ENCODE measurements around a stretch of chr15.

GRCh38 chr15:59260117-59260601 lies 53.5 kb downstream of the LDHAL6B start:
- RRBS, result no CpG with 5 or more reads among the region's 6 CpGs

DNA sequence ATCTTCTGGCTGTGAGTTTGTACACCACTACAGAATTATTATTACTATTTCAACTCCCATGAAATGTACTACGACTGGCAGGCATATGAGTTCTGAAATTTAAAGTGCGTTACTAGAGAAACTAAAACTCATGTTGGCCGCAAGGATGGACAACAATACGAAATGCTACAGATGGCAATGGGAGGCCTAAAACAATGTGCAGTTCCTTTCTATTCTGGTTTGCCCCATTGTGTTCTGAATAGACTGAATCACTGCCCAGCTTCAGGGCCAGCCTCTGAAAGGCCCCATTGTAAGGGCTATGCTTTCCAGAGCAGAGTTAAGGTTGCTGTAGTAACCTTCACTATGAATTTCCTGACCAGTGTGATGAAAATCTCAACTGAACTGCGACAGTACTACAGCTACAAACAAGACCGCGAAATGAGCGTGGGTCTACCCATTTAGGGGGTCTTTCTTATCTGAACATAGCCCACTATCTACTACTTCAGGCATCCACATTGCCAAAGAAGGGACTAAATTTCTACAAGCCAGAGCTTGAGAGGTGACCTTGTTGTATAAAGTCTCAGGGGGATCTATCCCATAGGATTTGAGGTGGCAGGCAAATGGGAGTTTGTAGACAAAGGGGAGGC lies 80.2 kb downstream of the MYO1E start:
- RRBS, result no CpG with 5 or more reads among the region's 8 CpGs

DNA sequence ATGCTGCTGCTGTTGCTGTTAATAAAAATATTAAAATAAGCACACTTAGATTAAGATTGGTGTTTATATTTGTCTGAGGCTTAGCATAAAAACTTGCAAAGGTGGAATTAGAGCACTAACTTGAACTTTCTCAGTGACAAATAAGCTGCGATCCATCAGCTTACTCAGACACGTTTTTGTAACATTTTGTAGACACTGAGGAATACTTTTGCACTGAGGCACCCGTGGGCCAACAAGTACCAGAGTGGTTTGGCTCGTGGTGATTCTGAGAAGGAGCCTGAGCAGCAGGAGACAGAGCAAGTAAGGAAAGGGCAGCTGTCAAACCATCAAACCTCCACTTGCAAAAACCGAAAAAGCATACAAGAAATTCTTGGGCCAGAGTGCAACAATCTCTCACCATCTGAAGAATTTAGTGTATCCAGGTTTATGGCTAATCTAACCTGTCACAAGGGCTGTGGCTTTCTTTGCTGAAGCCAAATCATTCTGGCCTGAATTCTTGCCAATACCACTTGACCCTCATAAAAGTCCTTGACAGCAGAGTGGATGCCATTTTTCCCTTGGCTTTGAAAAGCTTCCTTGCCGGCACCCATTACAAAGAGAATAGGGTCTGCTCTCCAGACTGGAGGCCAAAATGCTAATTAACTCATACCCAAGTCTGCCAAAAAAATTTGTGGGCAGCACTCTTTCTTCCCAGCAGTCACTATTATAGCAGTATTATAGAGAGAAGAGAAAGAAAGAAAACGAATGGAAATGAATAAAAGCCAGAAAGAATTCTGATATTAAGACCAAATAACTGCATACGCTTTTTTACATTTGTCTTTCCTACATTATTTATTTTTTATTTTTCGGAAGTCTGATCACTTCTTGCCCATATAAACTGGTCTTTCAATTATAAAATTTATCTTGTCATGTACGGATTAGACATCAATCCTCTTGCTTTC lies 56.6 kb downstream of the MYO1E start:
- RRBS, result no CpG with 5 or more reads among the region's 10 CpGs

GRCh38 chr15:59343661-59344352 lies 28.9 kb downstream of the MYO1E start:
- RRBS, result no CpG with 5 or more reads among the region's 6 CpGs

DNA sequence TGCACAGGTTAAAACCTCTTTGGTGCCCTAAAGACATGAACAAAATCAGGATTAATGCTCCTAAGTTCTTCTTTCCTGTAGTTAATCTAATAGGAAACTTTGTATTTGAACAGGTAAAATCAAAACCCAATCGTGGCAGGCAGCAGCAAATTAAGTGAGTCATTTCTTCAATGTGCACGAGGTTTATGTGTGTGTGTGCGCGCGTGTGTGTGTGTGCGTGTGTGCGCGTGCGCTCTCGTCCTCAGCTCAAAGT lies 851 bp downstream of the FAM81A start:
- RRBS, result no CpG with 5 or more reads among the region's 10 CpGs

GRCh38 chr15:59456009-59456547 lies 18.1 kb downstream of the FAM81A start:
- RRBS, result no CpG with 5 or more reads among the region's 9 CpGs

- RRBS, result no CpG with 5 or more reads among the region's 6 CpGs
Measured at GRCh38 chr15:59591138-59591872, 20.3 kb upstream of the GCNT3 start.

DNA sequence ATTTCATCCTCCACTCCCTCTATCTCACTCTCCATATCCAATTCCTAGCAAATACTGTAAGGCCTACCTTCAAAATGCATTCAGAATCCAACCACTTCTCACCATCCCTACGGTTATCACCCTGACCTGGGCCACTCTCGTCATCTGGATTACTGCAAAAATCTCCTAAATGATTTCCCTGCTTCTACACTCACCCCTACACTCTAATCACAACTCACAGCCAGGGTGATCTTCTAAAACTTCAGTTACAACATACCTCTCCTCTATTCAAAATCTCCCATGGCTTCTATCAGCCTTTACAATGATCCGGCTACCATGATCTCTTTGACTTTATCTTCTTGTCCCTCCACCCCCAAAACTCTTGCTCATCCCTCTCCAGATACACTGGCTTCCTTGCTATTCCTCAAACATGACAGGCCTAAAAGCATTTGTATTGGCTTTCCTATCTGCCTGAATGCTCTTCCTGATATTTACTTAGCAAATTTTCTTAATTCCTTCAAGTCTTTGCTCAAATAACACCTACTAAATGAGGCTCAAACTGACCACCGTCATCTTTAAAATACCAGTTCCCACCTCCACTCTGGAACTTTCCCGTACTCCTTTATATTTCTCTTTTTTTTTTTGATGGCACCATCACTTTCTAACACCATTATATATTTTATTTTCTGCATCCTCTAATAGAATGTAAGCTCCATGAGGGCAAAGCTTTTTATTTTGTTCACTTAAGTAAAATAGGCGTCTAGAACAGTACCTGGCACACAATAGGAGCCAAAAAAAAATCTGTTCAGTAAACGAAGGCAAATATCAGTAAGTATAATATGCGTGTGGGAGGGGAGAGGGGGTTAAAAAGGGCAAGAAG lies 1.3 kb downstream of the GTF2A2 start:
- RRBS, result no CpG with 5 or more reads among the region's 8 CpGs

- RRBS, result no CpG with 5 or more reads among the region's 6 CpGs
Measured at GRCh38 chr15:60354710-60355094, 43.1 kb downstream of the ANXA2 start.

DNA sequence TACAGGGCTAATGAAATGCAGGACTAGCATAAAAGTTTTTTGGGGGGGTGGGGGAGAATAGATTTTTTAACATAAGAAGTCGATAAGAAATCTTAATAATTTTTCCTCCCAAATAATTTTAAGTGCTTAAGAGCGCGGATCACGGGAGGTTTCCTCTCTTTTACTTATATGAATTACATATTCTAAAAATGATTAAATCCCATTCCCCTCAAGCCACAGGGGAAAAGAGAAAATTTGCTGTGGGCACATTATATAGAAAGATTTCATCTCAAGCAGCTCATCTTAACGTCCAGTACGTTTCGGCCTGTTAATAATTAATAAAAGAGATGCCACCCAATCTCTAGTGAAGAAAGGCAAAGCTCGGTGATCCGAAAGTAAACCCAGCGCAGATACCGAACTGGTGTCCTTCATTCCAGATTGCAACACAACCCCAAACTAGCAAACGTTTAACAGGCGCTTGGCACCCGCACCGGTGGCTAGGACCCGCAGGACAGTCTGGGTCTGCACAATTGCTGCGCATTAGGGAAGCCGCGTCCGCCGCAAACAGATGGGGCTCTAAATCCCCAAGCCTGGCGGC lies 111.8 kb upstream of the ICE2 start:
- RRBS, result no CpG with 5 or more reads among the region's 22 CpGs

DNA sequence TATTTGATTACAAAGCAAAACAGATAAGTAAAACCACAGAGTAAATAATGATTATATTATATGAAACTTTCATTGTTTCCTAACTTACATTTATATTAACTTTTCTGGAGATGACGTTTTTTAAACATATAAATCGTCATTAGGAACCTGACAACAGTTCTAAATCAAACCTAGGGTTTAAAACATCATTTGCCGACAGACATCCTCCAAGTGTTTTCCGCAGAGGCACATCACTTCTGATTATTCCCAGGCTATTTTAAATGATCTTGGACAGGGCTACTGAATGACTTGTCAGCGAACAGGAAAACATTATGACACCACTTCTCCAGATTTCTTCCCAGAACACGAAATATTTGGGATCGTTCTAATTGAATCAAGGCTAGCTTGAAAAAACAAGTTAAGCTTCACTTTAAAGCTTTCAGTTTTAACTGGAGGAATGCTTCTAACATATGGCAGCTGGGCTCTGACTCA lies 126.8 kb upstream of the ICE2 start:
- RRBS, result no CpG with 5 or more reads among the region's 7 CpGs

DNA sequence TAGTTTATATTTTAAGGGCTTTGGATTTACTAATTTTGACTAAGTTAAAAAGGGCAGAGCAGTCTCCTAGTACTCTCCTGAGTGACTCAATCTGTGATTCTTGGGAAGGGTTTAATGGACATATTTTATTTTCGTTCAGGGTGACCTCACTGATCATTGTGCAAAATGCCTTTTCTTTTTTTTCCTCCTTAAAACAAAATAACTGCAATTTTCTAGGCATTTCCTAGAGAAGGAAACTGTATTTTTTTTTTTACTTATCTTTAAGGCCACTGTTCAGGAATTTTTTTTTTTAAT lies 133.7 kb upstream of the ICE2 start:
- RRBS, result no CpG with 5 or more reads among the region's 1 CpG

DNA sequence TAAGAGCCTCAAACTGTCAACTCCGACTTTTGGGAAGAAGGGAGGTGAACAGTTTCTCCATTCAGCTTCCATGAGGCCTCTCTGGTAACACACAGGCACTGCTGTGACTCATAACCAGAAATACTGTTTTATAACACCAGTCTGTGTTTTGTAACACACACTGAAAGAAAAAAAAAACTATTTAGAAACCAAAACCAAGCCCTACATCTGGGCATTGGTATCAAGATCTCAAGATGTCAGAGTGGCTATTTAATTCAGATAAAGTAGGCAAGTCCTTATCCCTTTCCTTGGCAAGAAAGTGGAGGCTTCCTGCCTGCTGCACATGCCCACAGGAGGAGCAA lies 181.6 kb upstream of the ICE2 start:
- RRBS, result no CpG with 5 or more reads among the region's 1 CpG

DNA sequence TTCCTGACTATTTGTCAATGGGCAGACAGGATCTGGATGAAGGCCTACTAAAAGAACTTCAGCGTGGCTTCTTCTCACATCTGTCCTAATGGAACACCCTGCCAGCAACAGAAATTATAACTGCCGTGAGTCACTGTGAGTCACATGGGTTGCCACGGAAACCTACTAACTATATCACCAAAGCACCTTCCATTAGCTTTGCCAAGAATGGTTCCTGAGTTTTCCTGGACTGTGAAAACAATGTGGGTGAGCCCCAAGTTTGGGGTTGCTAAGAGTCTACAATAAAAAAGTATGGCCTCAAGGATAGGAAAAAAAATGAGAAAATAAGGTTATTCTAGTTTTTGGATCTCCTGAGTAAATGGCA lies 195.0 kb upstream of the ICE2 start:
- RRBS, result no CpG with 5 or more reads among the region's 3 CpGs

DNA sequence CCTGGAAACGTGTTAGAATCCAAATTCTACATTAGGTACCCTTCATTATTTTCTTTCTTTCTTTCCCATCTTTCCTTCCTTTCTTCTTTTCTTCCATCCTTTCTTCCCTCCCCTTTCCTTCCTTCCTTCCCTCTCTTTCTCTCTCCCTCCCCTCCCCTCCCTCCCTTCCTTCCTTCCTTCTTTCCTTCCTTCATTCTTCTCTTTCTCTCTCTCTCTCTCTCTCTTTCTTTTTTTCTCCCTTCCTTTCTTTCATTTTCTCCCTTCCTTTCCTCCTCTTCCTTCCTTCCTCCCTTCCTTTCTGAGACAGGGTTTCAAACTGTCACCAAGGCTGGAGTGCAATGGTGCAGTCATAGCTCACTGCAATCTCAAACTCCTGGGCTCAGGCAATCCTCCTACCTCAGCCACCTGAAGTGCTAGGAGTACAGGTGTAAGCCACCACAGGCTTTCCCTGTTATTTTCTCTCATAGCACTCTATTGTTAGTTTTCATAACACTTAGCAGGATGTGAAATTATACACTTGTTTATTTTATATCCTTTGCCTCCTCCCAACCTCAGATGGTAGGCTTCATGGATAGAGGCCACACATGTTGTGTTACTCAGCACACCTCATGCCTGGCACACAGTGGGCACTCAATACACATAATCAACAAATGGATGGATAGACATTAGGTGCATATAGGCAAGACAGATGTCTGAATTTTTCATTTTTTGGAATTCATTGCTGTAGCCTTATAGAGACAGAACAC lies 344.1 kb upstream of the ICE2 start:
- RRBS, result no CpG with 5 or more reads among the region's 1 CpG

DNA sequence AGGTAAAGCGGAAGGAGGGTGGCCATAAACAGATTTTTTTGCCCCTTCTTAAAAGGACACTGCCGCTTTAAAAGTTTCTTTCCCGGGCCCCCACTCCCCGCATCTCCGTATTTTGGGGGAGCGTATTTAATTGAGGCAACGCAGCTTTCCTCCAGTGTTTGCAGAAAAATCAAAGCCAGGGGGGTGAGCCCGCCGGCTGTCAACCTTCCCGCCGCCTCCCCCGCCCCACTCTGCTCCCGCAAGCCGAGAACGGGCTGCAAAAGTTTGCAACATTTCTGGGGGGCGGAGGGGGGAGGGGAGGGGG lies 539 bp downstream of the RORA start:
- RRBS, result no CpG with 5 or more reads among the region's 16 CpGs

DNA sequence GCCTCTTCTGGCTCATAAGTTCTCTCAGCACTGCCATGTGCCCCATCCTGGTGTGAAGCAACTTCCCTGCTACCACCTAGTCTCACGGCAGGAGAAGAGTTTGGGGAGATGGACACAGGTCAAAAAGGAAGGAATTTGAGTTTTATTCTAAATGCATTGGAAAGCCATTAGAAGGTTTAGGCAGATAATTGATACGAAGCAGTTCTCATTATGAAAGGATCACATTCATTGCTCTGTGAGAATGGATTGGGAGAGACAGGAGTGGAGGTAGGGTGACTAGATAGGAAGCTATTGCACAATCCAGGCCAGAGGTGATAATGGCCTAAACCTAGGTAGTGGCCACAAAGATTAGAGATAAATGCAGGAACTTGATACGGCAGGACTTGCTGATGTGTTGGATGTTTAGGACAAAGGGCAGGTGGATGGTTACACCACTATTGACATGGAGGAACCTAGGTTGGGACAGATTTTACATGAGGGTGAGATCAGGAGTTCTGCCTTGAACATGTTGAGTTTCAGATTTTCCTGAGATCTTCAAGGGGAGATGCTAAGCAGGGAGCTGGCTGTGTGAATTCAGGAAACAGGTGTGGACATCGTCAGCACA lies 173.1 kb upstream of the RORA start:
- RRBS, result no CpG with 5 or more reads among the region's 4 CpGs

DNA sequence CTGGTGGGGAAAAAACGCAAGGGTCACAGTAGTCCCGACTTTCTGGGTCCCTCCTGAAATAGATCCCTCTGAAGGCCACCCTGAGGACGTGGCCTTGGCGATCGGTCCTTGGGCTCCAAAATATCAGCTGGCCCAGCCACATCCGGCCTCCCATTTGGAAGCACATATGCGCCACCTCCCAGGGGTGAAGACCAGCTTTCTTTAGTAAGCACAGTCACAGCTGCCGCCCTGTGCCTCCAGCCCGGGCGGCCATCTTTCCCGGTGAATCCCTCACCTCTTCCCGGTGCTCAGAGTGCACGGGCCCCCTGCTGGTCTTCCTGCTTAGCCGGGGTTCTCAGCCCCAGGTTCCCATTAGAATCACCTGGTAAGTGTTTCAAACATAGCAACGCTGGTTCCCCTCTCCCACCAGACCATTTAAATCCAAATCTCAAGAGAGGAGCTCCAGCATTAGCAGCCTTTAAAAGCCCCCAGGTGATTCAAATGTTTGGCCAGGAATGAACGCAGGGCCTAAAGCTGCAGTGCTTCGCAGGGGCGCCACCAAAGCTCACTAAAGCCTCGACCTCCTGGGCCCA lies 232.2 kb downstream of the VPS13C start:
- RRBS, result no CpG with 5 or more reads among the region's 19 CpGs

DNA sequence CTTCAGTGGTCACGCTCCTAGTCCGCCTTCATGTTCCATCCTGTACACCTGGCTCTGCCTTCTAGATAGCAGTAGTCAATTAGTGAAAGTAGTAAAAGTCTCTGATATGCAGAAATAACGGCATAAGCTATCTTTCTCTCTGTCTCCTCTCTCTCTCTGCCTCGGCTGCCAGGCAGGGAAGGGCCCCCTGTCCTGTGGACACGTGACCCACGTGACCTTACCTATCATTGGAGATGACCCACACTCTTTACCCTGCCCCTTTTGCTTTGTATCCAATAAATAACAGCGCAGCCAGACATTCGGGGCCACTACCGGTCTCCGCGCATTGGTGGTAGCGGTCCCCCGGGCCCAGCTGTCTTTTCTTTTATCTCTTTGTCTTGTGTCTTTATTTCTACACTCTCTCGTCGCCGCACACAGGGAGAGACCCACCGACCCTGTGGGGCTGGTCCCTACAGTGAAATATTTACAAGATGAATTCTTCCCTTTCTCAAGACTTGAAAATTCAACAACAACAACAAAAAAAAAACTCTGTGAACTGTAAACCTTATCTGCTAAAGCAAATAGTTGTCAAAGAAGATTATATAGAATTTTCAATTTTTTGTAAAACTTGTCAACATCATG lies 3.4 kb downstream of the VPS13C start:
- RRBS, result no CpG with 5 or more reads among the region's 17 CpGs

GRCh38 chr15:62059600-62060218 lies 538 bp downstream of the VPS13C start:
- RRBS, result 2% methylated on average over 12 of the region's 35 CpGs